Cardiac septum (tissue), 1 donor: ENCODE measurements around a stretch of chr6.

DNA sequence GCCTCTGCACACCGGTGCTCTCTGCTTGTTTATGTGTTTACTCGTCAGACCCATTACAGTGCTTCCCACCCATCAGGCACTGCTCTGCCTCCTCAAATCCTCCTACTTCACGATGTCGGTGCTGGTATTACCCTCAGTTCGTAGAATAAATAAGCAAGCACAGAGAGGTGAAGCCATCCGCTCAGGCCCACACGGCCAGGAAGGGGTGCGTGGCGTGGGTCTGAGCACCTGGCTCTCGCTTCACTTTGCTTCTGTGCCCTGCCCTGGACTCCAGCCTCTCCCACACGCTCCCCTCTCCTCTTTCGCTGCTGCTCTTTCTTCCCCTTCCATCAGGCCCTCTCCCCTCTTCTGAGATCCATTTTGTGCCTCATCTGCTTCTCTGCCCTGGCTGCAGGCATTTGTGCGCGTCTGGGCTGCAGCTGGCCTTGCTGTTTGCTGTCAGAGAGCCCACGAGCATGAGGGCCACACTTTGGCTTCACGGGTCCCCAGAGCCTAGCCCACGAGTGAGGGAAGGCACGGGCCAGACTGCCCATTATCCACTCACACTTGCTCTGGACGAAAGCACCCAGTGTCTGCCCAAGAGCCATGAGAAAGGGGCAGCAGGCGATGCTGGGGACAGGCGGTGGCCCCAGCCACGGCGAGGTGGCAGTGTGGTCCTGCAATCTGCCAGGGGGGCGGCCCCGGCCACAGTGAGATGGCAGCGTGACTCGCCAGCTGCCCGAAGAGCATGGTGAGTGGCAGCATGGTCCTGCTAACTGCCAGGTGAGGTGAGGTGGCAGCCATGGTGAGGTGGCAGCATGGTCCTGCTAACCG, 96.2 kb upstream of the MPC1 start:
- PRO-cap: no peak

GRCh38 chr6:166572693-166573583, 13.5 kb downstream of the RAMACL start:
- PRO-cap: no peak

DNA sequence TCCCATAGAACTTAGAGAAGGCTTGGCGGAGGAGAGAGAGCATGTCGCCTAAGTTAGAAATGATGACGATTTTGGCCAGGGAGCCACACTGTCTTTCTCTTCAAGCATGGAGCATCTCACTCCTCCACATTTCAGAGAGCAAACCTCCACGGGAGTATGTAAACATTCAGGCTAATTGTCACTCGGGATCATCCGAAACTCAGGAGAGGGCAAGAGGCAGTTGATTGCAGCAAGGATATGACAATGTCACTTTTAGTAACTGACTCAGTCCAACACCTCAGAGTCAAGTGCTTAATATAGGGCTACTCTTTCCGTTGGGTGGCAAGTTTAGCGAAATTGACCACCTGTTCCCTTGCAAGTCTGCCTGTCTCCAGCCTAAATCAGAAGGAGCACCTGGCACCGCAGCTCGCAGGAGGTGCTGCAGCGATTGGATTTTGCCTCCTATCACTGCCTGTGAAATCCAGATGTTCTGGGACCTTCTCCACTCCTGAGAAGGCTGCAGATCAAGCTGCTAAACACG, 65.8 kb upstream of the RPS6KA2 start:
- PRO-cap: no peak

GRCh38 chr6:166904223-166904717, 52.1 kb downstream of the RNASET2 start:
- PRO-cap: no peak

DNA sequence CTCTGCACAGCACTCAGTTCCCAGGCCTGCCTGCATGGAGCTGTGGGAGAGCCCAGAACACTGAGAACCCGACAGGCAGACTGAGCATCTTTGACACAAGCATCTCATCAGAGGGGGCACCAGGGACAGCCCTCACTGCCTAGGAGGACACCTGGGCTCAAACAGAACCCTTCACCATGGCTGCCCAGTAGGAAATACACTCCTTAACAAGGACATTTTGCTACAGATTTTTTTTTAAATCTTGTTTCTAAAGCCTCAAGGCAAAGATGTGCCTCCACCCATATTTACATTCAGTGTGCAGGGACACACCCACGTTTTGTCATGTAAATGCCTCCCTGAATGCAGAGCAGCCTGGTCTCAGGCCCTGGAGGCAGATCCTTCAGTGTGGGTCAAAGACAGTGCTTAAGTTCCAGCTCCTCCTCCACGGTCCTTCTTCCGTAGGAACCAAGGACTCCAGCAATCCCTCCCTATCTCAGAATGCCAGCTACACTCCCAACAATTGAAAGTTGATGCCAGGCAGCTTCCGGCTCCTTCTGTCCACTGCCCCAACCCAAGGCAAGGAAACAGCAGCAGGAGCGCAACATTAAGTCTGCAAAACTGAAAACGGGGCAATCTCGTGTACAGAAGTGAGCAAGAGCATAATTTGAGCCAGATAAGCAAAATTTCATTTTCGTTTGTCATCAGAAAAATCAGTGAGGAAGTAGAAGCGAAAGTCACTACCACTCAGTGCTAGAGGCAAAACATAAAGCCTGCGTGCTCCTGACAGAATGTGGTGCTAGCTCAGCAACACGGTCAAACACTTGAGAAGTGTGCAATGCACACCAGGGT, 6.3 kb downstream of the RNASET2 start:
- PRO-cap: no peak

DNA sequence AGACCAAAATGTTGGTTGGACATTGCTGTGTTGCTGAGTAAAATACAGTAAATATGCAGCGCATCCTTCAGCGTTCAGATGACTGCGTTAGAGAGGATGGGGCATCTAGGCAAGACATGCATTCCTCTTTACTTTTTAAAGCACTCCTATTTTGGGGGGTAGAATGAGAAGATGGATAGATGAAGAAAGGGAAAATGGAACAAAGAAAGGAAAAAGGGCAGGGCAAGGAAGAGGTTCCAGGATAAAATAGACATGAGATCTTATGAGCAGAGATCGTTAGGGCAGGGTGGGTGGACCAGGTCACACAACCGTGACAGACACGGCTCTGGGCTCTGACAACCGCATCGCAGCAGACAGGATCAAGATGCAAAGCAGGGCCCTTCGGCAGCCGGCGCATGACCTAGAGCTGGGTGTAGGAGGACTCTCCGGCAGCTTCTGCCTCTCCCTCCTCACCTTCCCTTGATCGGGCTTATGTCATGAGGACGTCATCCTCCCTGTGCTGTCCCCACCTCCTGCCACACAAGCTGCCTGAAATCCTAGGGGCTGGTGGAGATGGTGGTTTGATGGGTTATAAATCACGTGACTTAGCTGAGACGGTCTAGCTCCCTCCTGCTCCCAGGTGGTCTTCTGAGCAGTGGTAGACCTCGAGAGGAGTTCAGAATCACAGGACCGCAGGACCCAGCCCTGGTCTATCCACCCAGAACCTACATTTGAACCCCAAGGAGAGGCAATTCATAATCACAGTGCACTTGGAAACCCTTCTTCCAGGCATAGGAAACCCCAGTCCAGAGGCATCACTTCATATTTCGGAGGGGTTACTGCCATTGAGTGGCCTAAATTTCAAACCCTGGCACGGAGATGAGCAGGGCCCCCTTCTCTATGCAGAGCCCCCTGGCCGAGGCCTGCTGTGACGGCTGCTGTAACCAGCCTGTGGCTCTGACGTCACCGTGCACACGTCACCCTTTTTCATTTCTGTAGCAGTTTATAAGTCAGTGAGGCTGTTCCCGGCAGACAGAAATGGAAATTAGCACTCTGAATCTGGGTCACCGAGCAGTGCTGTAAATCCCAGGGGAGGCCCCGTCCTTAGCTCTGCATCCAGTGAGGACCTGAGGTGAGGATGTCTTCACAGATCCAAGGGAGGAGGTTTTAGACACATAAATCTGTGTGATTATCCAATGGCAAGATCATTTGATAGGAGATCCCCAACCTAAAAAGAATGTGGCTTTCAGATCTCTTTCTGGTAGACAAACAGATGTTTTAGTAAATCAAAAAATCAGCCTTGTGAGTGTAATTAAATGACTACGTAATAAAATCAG, 8.7 kb upstream of the CCR6 start:
- PRO-cap: no peak

- PRO-cap: no peak
Measured at GRCh38 chr6:167120217-167121089, 2.4 kb upstream of the CCR6 start.

DNA sequence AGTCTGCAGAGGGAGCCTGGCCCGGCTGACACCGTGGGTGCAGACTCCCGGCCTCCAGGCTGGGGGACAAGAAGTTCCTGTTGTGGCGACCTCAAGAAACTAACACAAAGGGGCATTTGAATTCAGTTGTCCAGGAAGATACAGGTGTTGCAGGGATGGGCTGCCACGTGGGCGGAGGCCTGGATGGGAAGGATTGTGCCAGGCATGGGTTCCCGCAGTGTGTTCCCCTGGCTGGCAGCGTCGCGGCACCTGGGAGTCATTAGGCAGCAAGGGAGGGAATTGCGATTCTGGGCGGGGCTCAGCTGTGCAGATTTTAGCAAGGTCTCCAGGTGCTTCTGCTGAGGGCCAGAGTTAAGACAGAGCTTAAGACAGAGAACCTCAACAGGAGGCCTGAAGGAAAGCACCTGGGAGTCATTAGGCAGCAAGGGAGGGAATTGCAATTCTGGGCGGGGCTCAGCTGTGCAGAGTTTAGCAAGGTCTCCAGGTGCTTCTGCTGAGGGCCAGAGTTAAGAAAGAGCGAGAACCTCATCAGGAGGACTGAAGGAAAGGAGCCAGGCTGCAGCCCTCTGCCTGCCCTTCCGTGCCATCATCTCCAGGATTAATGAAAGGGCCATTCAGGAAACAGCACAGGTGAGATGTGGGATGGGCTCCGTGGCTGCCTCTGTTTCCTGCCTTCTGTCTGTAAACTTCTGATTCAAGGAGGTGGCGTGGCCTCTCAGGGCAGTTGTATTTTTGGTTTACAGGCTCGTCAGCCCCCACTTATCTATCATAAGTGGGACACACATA, 20.1 kb upstream of the UNC93A start:
- PRO-cap: no peak

- PRO-cap: no peak
Measured at GRCh38 chr6:167497433-167497752, 172.5 kb downstream of the TTLL2 start.

- PRO-cap: no peak
Measured at GRCh38 chr6:167670807-167671303, 155.9 kb upstream of the AFDN start.

DNA sequence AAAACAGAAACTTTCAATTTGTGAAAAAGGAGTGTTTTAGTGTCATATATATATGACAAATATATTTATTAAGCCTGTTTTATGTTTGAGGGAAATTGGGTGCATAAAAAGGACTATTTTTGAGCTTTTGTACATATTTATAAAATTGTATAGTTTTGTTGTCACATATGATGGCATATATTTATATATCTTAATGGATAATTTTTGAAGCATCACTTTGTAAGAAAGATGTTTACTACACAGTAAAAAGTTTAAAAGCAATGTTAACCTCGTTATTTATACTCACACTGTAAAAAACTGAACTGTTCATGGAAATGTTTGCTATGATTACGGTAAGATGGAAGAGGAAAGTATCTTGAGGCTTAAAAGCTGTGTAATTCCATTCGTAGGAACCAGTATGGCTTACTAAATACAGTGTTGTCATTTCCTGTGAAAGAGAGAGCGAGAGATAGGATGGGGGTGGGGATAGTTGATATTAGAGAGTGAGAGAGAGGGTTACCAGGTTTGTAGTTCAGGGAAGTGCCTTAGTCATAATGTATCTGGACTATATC, 30.1 kb downstream of the AFDN start:
- PRO-cap: no peak

GRCh38 chr6:167932339-167933189, 64.9 kb upstream of the KIF25 start:
- PRO-cap: no peak

GRCh38 chr6:167937890-167938751, 59.4 kb upstream of the KIF25 start:
- PRO-cap: no peak

DNA sequence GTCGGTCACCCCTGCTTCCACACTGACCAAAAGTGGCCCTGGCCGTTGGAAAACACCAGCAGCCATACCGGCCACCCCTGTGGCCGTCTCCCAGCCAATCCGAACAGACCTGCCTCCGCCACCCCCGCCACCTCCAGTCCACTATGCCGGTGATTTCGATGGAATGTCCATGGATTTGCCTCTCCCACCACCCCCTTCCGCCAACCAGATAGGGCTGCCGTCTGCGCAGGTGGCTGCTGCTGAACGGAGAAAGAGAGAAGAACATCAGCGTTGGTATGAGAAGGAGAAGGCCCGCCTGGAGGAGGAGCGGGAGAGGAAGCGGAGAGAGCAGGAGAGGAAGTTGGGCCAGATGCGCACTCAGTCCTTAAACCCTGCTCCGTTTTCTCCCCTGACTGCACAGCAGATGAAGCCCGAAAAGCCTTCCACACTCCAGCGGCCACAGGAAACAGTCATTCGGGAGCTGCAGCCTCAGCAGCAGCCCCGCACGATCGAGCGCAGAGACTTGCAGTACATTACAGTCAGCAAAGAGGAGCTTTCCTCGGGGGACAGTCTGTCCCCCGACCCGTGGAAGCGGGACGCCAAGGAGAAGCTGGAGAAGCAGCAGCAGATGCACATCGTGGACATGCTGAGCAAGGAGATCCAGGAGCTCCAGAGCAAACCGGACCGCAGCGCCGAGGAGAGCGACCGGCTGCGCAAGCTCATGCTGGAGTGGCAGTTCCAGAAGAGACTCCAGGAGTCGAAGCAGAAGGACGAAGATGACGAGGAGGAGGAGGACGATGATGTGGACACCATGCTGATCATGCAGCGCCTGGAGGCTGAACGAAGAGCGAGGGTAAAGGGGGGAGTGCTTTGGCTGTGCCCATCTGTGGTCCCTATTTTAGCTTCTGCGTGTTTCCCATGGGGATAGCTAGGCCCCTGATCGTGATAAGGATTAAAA, 45.8 kb upstream of the KIF25 start:
- PRO-cap: no peak

DNA sequence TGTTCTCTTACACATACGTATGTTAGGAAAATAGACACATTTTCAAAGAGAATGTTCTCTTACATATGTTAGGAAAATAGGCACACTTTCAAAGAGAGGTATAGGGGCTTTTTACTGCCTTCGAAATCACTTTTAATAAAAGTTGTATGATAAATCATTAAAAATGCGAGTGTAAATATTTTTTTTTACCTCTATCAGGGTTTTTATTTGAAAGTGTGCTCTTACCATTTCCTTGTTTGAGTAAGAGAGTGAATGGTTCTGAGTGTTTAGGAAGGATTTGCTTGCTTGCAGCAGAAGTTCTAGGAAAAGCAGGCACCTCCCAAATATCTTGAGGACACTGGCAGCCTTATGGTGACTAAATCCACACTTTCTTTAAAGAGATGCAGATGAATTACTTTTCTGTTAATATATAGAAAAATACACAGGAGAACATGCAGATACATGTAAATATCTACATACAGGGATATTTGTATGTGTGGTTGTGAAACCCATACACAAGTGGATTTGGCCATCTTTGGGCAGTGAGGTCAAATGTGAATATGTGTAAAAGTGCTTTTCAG, 26.1 kb upstream of the KIF25 start:
- PRO-cap: no peak

- PRO-cap: bidirectional peak, plus-strand start at chr6:168035908, minus-strand start at chr6:168035919; unidirectional peak, minus-strand start at chr6:168036000; bidirectional peak, plus-strand start at chr6:168036463, minus-strand start at chr6:168036301
Measured at GRCh38 chr6:168035859-168036691, 38.6 kb downstream of the KIF25 start.

- PRO-cap: no peak
Measured at GRCh38 chr6:168081422-168081739, 2.4 kb upstream of the FRMD1 start.

- PRO-cap: no peak
Measured at GRCh38 chr6:168280690-168281398, 38.7 kb downstream of the DACT2 start.

GRCh38 chr6:168302602-168302819, 17.1 kb downstream of the DACT2 start:
- PRO-cap: no peak

DNA sequence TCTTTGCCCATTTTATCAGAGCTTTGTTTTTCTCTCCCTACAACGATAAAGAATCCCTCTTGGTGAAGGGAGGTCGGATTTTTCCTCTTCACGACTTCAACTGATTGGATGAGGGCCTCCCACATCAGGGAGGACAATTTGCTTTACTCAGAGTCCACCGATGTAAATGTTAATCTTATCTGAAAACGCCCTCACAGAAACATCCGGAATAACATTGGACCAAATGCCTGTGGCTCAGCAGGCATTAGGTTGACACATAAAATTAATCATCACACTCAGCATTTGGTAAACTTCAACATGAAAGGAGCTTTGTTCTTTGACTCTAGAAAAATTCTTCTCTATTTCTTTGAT, 7.3 kb upstream of the DACT2 start:
- PRO-cap: no peak